Bronchial epithelial cell (primary cell): Measurements from ENCODE around the genes SMARCAD1, ADH1B and ADH7.

- RRBS, 2 experiments, result no CpG with 5 or more reads among the region's 59 CpGs
These were observed at the start of gene SMARCAD1 for GRCh38 chr4:94207329-94208354. Gene SMARCAD1, plus strand, starts transcription at chr4:94207865.

DNA sequence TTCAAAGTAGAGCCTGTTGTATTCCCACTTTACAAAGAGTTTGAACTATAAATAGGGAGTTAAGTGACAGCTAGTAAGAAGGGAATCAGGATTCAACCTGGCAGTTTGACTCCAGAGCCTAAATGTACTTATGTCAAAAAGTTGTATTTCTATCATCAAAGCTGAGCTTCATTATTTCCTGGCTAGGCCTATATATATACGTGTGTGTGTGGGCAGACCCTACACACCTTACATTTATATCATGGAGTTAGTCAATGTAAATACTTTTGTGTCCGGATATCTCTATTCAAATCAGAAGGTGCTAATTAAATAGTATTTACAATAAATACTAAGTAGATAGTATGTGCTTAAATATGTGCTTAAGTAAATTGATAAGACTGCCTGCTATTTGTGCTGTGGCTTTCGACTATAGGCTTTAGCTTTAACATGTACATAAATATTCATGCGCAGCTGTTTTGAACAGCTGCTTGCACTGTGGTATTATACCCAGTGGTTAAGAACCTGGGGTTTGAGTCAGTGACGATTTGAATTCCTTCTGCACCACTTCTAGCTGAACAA is 37.4 kb downstream of the HPGDS start:
- RRBS, 2 experiments, result no CpG with 5 or more reads among the region's 5 CpGs

DNA sequence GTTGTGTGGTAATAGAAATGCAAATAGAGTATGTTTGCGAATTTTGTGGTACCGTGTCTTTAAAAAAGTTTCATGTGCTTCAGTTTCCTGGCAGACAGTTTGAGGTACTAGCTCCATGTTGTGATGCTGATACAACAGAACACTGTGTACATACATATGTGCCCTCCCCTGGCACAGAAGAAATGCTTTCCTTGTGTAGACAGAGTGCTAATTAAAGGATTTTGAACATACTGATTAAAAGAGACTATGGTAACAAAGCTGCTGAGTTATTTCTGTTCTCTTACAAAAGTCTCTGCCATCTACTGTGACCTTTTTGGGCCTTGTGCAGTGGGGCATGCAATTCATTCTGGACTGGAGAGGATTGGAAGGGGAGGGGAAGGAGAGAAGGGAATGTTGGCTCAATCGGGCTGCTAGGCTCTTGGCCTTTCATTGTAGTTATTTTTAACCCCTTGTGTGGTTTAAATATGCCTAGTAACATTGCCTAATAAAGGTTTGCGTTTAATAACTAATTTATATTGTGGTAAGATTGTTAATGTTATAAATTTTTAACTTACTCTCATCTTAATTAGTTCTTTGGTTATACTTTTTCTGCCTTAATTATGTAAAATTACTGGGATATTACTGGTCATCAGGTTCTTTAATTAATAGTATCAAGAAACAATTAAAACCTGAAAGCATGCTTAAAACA is 6.0 kb downstream of the PDLIM5 start:
- RRBS, 2 experiments, result no CpG with 5 or more reads among the region's 4 CpGs

DNA sequence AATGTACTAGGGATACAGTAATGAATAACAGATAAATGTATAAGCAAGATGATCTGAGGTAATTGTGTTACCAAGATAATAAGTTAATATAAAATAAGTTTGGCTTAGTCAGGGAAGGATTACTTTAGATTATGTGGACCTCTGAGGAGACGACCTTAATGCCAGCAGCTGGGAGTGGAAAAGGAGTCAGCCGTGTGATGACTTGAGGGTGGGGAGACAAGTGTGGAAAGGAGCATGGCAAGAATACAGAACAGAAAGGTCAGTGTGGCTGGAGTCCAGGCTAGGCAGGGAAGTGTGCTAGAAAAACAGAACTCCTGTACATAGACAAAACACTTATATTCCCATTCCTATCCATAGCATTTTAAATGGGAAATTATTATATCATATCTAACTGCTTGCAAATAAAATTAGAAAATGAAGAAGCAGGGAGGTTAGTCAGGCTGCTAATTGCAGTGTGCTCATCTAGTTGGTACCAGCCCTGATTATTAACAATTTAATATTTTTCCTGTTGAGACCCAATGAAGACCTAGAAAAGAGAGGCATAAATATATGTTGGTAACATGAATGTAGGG is 138.8 kb downstream of the PDLIM5 start:
- RRBS, 2 experiments, result no CpG with 5 or more reads among the region's 2 CpGs

DNA sequence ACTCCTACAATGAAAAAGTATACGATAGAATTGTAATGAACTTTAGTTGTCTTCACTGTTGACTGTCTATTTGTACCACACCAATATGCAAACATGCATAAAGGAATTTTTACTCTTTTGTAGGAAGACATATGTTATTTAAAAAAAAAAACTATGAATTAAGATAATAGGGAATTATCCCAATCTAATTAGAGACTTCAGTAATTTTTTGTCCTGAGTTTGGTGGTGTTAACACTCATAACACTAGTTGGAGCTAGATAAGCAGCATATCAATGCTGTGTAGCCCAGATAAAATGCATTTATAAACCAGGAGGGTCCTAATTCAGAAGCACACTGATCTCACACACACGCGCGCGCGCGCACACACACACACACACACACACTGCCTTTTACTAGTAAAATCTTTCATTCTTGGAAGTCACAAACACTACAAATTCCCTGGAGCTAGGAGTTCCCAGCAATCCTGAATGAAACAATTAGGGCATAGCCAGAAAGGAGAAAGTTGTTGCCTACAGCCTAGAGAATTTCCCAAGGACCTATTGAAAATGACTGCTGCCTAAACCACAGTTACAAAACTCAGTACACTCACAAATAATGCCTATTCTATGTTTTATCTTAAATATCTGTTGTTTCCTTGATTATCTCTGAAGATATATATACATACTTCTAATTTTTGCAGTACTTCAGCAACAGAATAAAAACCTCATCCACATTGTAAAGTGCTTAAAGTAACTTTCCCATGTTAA is 3.2 kb downstream of the UNC5C start:
- RRBS, 2 experiments, result no CpG with 5 or more reads among the region's 7 CpGs

- RRBS, 2 experiments, result no CpG with 5 or more reads among the region's 19 CpGs
These were observed 1.8 kb downstream of the UNC5C start for GRCh38 chr4:95546753-95547518.

DNA sequence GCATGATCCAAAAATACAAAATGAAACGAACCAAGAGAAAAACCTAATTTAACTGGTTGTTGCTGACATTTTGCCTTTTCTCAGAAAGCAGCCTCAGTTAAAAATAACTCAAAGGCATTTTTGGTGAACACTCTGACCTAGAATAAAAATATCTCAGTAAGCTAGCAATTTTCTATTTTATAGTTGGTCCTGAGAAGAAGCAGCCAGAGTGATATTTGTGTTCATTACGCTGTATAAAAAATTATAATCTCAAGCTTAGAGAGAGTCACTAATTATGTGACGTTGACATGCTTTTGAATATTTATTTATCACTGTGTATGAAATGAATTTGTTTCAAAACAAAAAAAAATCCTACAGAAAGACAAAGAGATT is 74.2 kb upstream of the UNC5C start:
- RRBS, 2 experiments, result no CpG with 5 or more reads among the region's 3 CpGs

- RRBS, 2 experiments, result no CpG with 5 or more reads among the region's 1 CpG
These were observed 1144.0 kb downstream of the PDHA2 start for GRCh38 chr4:96983871-96984216.

GRCh38 chr4:98262463-98263111 is 1.4 kb downstream of the RAP1GDS1 start:
- RRBS, 2 experiments, result no CpG with 5 or more reads among the region's 12 CpGs

DNA sequence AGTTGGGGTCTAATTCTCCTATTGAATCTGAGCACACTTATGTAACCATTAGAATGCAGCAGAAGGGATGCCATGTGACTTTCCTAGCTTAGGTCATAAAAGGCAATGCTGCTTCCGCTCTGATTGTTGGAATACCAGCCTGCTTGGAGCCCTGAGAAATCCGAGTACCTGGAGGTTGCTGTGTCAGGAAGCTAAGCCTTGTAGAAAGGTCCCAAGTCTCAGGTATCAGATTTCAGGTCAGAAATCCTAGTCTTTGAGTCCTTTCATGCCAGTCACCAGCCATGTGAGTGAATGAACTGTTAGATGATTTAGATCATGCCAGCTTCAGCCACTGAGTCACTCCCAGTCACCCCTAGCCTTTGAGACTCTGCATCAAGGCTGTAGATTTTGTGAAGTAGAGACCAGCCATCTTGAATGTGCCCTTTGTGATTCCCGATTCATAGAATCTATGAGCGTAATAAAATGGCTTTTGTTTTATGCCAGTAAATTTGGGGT is 23.5 kb downstream of the RAP1GDS1 start:
- RRBS, 2 experiments, result no CpG with 5 or more reads among the region's 4 CpGs

- RRBS, 2 experiments, result no CpG with 5 or more reads among the region's 1 CpG
These were observed 54.1 kb downstream of the RAP1GDS1 start for GRCh38 chr4:98315271-98315693.

GRCh38 chr4:98399790-98400519 is 138.8 kb downstream of the RAP1GDS1 start:
- RRBS, 2 experiments, result no CpG with 5 or more reads among the region's 2 CpGs

- RRBS, 2 experiments, result no CpG with 5 or more reads among the region's 20 CpGs
These were observed 190.9 kb downstream of the TSPAN5 start for GRCh38 chr4:98467502-98467930.

DNA sequence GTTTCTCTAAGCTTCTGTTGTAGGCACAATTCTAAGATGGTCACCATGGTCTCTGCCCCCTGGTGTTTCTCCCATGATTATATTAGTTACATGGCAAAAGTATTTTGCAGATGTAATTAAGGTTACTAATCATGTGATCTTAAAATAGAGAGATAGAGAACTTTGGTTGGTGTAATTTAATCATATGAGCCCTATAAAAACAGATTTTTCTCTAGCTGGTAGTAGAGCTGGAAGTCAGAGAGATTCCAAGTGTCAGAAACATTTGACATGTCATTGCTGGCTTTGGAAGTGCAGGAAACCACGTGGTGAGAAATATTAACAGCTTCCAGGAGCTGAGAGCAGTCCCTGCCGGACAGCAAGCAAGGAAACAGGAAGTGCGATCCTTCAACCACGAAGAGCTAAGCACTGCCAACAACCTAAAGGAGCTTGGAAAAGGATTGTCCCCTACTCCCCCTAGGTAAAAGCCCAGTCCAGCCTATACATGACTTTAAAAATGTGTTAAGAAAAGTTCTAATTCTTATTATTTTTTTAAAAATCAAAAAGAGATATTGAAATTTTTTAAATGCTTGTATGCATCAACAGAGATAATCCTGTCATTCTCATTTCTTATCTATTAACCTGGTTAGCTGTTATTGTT is 89.7 kb downstream of the EIF4E start:
- RRBS, 2 experiments, result no CpG with 5 or more reads among the region's 4 CpGs

DNA sequence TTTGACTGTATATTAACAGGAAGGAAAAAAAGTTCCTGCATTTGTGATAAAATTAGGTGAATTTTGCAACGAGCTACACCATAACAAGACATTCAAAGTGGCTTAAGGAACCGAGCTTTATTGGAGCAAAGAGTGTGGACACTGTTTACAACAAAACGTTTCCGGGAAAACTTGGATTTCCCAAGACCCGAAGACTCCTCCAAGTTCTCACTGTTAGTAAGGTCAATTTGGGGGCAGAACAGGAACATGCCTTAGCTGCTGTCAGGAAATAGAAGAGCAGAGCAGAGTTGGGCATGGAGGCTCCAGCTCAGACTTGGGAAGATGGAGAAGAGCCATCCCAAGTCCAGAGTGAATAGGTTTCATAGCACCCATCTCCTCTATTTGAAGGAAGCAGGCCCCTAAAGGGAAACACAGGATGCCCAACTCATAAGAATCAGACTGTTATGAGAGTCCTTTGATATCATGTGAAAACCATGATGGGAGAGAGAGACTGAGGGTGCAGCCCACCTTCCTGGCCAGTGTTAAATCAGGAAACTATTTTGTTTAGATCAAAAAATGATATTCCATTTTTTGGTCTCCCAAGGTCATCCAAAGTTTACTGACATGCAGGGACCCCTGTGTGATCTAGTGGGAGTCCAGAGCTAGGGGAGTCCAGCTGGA is 16.4 kb downstream of the ADH6 start:
- RRBS, 2 experiments, result no CpG with 5 or more reads among the region's 5 CpGs

GRCh38 chr4:99320012-99320710 is 1.0 kb downstream of the ADH1B start:
- RRBS, 2 experiments, result no CpG with 5 or more reads among the region's 2 CpGs

DNA sequence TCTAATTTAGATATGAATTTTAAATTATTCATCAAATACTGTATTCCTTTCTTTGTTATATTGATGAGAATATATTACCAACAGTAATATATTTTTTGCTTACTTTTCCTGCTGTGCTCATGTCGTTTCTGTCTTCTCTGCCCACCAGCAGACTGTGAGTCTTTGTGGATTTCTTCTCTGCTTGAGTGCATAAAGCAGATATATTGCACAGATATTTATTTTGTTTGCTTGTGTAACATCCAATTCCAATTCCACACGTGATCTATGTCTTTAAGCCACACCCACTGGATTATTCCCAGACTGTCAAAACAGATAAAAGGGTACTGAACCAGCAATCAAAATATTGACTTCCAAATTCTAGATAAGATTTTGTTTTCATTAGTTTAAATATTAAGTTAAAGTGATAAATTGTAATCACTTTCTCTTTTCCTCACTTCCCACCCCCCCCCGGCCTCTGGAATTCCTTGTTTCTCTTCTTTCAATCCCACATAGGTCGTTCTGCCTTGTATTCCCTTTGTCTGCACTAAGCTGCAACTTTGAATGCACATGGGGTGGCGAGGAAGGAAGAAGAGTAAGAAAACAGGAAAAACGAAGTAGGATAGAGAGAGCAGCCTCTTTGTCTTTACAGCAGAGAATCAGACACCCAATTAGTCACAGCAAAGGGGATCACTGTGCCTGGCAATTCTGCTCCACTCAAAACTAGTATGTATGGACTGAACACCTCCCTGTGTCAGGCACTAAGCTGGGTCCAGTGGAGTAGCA is at the start of gene ADH1B:
Gene ADH1B, minus strand, starts transcription at position 191 of the 762 bp plus-strand sequence.
- RRBS, 2 experiments, result no CpG with 5 or more reads among the region's 6 CpGs

GRCh38 chr4:99435137-99435486 is at the start of gene ADH7:
Gene ADH7, minus strand, starts transcription at chr4:99435342.
- RRBS, 2 experiments, result no CpG with 5 or more reads among the region's 1 CpG

DNA sequence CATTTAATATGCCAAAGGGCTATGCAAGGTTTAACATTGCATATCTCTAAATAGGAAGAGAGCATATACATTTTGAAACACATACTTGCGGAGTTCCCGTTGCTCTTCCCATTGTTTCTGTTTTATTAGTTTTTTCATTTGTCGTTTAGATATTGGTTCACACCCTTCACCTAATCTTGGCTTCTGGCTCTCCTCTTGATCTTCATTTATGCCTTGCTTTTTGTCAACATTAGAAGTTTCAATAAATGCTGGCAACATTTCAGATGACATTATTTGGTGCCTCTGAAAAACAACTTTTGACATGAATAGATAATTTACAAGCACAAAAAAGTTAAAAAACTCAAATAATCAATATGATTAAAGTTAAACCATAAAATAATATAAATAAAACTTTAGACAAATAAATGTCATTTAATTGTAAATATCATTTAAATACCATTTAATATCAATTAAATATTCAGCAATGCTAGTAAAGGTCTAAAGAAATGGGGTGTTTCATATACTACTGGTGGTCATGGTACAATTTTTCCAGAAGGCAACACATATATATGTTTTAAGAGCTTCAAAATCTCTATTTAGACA is 4.7 kb downstream of the TRMT10A start:
- RRBS, 2 experiments, result no CpG with 5 or more reads among the region's 3 CpGs

DNA sequence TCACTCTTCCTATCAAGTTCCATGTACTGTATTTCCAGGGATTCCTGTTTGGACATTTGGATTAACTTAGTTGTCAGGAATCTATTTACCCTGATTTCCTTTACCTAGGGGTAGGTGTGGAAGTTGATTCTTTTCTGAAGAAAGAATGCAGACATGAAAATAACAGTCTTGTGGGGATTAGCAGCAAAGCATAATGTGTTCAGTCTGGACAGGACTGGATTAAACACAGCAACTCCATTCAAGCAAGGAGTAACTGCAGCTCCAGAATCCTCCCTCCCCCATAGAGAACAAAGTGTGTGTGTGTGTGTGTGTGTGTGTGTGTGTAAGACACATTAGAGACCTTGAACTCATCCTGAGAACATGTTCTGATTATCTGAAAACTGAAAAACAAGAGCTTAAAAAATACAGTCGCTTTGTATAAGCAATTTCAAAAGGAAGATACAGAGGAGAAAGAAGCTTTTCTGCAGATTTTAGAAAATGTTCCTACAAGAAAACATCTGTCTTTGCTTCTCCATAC is 9.3 kb downstream of the C4orf54 start:
- RRBS, 2 experiments, result no CpG with 5 or more reads among the region's 1 CpG